ENCODE measurements around the genes DNAH9 and COX10.

GRCh38 chr17:10622909-10623476 lies 34.1 kb downstream of the MYH3 start:
- PRO-cap = no peak

DNA sequence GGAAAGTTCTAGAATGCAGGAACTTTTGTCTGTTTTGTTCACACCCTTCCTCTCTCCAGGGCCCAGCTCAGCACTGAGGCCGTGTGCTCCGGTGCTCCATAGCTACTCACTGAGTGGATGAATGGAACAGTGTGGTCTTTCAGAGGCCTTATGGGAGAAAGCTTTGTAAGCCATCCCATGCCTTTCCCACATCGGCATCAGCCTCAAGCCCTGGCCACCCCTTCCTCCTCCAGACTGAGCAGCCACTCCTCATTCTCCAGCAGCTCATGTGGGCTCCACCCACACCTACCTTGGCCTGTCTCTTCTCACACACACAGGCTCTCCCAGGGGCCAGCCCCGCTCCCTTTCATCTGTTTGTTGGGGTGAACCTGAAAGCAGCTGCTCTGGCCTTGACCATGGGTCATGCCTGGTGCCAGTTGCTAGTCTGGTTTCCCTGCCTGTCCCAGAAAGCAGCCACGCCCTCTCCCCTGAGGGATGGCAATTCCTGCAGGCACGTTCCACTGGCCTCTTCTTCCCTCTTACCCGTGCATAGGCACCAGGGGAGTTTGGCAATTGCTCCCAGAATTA lies 11.3 kb upstream of the TMEM238L start:
- PRO-cap = no peak

DNA sequence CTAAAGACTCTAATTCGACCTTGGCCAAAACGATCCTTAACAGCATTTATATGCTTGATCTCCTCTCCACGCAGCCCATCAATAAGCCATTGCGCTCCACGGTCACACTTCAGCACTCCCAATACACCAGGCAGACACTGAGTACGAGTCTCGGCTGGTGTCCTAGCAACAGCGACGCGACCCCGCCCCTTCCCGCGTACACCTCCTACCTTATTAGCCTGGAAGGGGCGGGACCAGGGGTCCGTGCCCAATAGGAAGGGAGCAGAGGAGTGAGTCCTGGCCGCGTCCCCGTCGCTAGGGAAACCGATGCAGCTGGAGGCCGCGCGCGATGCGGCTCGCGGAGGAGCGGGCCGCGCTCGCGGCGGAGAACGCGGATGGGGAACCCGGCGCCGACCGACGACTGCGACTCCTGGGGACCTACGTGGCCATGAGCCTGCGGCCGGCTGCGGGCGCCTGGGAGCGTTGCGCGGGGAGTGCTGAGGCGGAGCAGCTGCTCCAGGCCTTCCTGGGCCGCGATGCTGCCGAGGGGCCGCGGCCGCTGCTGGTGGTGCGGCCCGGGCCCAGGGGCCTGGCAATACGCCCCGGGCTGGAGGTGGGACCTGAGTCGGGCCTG lies at the start of gene DNAH9:
Gene DNAH9, plus strand, starts transcription at position 300 of the 613 bp plus-strand sequence.
- PRO-cap = no peak

GRCh38 chr17:12023968-12024360 lies 3.3 kb downstream of the MAP2K4 start:
- PRO-cap = no peak

GRCh38 chr17:12040438-12040924 lies 19.8 kb downstream of the MAP2K4 start:
- PRO-cap = no peak

- PRO-cap = no peak
These were observed 54.1 kb downstream of the MAP2K4 start for GRCh38 chr17:12074636-12075227.

- PRO-cap = no peak
These were observed 45.5 kb upstream of the MYOCD start for GRCh38 chr17:12620193-12620633.

DNA sequence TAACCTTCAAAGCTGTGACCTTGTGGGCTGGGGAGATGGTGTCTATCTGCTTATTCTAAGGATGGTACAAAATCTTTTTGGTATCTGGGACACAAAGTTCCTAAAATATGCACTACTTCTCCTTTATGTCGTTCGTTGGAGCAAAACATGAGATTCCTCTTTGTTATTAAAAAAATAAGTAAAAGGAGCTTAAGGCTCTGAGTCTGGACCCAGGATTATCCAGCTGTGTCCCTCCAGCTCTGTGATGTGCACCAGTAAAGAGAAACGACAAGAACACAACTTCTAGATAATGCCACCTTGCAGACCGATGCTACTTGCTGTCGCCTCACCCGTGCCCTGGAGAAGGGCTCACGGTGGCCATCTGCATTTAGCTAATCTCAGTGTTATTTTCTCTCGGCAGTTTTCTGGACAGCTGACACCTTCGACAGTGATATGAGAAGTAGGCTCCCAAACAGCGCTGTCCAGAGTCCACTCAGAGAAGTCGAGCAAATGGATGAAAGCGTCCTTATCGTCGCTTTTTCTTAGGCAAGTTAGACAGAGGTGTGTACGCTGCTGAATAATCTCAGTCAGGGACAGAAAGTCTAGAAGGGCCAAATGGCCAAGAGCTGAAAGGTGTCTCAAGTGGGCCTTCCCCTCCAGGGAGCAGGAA lies 42.6 kb upstream of the MYOCD start:
- PRO-cap = no peak

DNA sequence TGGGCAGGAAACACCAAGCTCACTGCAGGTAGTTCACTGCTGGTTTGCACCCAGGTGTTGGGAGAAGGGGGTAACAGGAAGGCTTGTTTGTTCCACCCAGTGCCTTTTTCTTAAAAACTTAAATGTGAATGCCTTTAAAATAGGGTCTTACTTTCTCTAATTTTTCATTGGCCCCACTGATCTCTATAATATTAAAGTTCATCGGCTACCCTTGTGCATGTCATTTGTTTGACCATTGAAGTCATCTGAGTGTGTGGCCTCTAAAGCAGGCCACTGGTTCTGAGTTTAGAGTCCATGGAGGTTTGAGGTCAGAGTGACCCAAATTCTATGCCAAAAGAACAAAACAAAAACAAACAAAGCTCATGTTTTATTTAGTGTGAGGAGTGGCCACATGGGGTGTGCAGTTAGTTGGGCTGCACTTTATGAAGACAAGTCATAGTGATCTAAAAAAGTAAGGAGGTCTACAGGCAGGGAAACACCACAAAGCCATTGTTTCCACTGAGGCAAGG lies 62.8 kb upstream of the COX10 start:
- PRO-cap = no peak

- PRO-cap = bidirectional peak, plus-strand start at chr17:14069507, minus-strand start at chr17:14069397; bidirectional peak, plus-strand start at chr17:14069920, minus-strand start at chr17:14069882
These were observed at the start of gene COX10 for GRCh38 chr17:14068934-14070199. Gene COX10 (plus strand): TSS chr17:14069504.

DNA sequence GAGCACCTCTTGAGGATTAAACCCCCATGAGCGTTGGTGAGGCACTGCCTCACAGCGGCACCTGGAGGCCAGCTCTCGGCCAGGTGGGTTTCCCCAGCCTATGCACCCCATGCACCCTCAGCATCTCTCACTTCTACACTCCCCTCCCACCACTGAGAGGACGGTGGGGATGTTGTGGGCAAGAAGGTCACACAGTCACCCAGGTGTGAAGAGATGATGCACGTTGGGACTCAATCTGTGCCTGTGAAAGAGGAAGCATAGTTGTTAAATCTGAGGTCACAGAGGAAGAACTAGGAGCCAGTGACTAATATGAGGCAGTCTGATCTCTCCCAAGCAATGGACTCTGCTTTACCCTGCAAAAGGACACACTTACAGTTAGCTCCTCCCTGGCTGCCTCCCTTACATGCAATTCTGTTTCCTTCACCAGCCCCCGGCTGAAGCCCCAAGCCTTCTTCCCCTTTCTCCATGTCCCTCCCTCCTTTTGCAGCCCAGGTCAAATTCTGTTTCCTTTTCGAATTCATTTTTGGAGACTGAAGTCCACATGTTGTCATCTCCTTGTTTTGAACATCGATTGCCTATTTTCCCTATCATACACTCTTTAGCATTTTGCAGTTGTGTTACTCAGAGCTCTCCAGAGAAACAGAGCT lies 58.5 kb downstream of the HS3ST3B1 start:
- PRO-cap = no peak

DNA sequence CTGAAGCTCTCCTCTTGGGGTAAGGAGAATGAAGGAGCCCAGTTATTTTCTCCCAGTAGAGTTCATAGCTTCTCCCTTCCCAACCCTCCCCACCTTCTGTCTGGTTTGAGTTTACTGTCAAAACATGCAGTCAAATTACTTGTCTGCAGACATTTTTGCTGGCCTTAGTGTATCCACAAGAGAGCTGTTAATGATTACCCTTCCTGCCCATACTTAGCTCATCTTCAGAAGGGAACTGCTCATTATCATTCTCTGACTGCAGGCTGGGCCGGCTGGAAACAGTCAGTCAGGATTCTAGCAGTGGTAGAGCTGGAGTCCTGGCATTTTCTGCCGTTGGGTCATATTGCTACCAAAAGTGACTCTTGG lies 460.1 kb downstream of the HS3ST3B1 start:
- PRO-cap = no peak

- PRO-cap = no peak
These were observed 10.5 kb upstream of the TEKT3 start for GRCh38 chr17:15351787-15352436.

DNA sequence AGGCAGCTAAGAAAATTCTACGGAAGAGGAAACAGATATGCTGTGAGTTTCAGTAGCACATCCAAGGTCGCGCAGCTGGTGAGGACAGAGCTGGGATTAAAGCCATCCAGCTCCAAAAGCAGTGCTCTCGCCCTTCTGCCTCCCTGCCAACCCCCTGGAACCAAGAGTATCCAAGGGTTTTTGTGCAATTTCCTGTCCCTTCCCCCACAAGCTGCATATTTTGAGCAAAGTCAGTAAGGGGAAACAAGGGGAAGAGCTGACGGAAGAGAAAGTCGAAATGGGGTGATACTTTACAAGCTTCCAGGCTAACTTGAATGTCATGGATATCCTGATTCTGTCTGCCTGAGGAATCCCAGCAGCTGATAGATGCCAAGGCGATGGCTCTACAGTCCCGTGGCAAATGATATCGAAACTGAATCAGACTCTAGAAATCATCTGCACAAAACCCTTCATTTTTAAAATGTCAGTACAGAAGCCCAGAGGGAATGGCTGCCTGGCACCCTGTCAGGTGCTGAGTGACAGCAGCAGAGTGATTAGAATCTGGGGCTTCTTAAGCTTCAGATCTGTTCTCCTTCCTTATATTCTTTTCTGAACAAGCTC lies 42.8 kb upstream of the TEKT3 start:
- PRO-cap = no peak

- PRO-cap = no peak
These were observed 21.1 kb upstream of the CDRT4 start for GRCh38 chr17:15488225-15489129.

DNA sequence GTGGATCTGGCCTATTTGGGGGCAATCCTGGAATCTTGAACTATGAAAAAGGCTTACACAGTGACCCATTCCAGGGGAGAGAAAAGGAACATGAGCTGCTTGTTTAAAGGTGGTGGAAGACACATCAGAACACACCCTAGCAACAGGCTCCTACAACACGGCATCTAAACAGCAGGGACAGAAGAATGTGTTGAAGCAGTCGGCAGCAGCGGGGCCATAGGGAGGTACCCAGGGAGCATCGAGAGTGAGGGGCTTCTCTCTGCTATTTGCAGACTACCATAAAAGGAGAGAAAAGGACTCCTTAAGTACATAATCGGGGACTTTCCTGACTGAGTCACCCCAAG lies 26.3 kb upstream of the FBXW10B start:
- PRO-cap = no peak

DNA sequence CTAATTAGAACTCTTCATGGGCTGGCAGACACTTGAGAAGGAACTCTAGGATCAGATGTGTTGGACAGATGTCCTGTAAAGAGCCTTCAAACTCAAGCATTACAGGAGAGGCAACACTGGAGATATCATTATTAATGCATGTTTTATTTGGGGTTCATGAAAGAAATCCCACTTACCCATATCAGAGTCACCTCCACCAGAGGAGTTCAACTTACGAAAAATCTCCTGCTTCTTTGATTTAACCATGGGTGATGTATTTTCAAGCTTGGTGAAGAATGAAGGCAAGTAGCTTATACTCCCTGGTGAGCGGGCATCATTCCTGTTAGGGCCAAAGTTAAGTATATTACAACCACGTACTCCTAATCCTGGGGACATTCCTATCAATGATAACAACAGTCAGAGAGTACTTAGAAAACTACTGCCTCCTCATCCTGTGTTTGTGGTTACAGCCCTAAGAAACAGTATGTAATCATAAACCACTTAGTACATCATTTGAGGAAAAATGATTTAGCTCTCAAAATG lies 47.2 kb downstream of the TTC19 start:
- PRO-cap = no peak

- PRO-cap = no peak
These were observed 101.7 kb downstream of the TTC19 start for GRCh38 chr17:16101013-16101947.

GRCh38 chr17:16126004-16126368 lies 89.3 kb downstream of the NCOR1 start:
- PRO-cap = no peak

- PRO-cap = no peak
These were observed 56.0 kb downstream of the PIGL start for GRCh38 chr17:16272889-16273475.

Measured in SUDHL5 (cell line).